A375 (cell line): ENCODE results near the genes ZNF670, GCSAML, OR2T8 and OR2L13.

GRCh38 chr1:245060414-245061279 is 91.2 kb downstream of the EFCAB2 start:
- RAMPAGE, long total RNA = no peak

DNA sequence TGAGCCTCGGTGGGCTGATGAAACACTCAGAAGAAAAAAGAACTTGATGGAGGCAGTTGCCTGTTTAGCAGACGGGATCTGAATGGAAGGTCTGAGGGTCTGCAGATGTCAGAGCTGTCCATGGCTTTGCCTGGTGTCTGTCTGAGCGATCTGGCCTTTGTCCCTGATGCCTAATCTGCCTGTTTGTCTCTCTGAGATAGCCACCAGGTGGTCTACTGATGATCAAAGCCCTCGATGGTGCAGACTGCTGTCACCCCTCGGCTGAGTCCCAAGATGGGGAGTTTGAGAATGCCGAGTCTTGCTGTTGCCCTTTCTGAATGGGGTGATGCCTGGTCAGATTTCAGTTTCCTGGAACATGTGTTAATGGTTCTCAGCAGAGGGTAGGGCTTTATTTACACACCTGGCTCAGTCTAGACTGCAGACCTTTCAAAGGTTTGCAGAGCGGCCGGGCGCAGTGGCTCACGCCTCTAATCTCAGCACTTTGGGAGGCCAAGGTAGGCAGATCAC is 90.3 kb downstream of the KIF26B start:
- RAMPAGE, long total RNA = no peak

DNA sequence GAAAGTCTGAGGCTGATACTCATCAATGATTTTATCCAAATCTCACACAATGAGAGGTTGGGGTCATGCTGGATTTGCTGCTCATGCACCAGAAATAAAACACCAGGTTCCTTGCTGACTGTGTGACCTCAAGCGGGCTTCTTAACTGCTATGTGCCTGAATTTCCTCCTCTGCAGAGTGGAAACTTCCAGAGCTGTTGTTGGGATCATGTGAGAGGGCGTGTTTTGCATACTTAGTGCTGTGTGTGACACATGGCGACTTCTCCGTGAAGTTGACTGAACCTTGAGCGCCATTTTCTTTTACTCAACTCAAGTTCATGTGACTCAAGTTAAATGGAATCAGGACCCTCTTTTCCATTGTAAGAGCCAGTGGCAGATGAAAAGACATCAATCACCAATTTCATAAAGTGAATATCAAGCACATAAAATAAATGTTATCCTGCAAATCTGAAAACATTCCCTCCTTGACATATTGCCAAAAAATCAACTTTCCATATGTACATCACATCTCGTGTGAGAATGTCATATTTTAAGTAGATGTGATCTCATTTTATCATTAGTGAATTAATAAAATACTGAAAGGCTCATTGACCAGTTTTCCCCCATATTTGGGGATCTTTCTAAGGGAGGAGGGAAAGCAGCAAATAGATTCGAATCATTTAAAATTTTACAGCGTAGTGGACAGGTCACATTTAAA is 224.1 kb downstream of the KIF26B start:
- RAMPAGE, long total RNA = no peak

GRCh38 chr1:245599300-245599673 is 444.5 kb downstream of the KIF26B start:
- RAMPAGE, long total RNA = no peak

- RAMPAGE, long total RNA = no peak
Observed at GRCh38 chr1:246102133-246102891, 404.8 kb downstream of the SMYD3 start.

GRCh38 chr1:246108875-246109340 is 398.2 kb downstream of the SMYD3 start:
- RAMPAGE, long total RNA = no peak

DNA sequence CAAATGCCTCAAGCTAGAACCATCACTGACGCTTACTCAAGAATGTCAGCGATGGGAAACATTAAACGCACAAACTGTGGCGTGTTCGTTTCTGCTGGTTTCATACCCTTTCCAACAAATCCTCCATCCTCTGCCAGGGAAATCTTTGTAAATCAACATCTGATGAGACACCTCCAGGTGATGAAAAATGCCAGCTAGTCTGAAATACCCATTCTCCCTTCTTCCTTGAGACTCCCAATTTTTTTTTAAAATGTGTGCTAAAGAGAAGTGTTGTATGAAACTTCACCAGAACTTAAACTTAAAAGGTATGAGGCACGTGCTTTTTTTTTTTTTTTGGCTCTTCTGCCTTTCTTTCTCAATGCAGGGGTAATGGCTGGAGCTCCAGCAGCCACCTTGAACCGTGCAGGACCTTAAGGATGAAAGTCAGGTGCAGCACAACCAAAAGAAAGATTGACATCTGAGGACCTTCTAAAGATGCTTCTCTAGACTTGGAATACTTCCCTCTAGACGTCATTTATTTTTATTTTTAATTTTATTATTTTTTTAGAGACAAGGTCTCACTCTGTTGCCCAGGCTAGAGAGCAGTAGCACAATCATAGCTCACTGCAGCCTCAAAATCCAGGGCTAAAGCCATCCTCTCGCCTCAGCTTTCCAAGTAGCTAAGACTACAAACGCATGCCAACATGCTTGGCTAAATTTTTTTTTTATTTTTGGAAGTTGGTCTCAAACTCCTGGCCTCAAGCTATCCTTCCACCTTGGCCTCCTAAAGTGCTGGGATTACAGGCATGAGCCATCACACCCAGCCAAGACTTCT is 388.4 kb downstream of the SMYD3 start:
- RAMPAGE, long total RNA = no peak

DNA sequence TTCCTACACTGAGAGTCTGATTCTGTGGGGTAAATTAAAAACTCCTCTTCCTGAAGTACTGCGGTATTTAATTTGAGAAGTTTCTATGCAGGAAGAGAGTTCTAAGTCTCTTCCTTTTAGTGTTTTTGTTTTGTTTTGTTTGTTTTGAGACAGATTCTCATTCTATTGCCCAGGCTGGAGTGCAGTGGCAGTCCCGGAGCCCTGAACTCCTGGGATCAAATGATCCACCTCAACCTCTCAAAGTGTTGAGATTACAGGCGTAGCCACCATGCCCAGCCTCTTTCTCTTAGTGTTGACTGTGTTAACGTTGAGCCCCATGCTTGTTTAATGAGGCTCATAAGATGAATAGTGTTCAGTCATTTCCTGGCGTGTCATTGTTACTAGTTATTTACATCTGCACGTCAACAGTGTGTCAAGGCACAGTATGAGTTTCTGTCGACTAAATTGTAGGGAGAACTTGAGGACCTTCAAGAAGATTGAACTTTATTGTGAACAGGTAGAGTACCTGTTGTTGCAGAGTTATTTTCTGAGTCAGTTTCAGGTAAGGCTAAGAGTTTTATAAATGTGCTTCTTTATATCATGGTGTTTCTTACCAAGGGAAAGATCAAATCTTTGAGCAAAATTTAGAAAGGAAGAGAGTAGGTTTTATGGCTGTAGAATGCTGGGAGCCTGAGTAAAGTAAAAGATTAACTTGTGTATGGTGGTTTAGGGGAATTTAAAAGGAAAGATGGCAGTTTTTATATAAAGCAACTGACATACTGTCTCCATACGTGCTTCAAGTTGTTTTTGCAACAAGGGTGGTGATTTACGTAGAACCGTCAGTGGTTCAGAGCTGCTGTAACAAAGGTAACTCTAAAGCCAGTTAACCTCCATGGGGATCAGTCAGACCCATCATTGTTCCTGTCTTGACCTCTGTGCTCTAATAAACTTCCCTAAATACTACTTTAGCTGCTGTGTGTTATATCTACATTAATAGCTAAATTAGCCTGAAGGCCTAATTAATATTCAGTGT is 3.5 kb downstream of the CNST start:
- RAMPAGE, long total RNA = no peak

DNA sequence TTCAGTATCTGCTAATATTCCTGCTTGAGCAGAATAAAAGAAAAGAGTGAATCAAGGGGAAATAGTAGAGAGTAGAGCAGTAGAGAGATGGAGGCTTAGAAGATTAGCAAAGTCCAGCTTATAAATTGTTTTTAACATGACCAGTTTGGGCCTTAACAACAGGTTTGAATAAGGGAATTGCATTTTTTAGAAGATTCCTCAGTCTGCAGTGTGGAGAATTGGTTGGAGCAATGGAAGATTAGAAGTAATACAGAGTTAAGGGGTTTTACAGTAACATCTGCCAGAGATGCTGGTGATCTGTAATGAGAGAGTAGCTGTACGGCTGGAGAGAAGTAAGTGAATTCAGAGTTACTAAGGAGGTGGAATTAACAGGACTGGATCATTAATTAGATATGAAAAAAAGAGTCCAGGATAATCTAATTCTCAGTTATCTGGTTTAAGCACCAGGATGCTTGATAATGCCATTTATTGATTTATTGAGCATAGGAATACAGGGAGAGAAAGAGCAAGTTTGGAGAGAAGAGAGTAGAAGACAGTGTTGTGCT is 34.0 kb downstream of the CNST start:
- RAMPAGE, long total RNA = no peak

DNA sequence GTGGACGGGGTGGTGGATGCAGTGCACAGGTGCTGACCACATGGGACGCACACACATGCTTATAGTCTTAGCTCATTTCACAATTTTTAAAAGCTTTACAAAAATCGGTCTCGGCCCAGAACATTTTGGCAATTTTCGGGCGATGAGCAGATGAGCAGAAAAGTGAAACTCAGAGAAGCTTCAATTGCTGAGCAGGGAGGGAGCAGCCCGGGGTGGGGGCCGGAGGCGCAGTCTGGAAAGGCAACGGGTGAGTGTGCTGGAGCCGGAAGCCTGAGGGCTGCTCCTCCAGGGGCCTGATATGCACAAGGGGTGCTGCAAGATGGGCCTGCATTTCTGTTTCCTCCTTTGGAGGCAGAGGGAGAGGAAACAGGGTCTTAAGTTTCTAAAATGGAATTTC is 60.6 kb downstream of the SCCPDH start:
- RAMPAGE, long total RNA = no peak

- RAMPAGE, long total RNA = no peak
Observed at GRCh38 chr1:246931084-246931741, 535 bp downstream of the AHCTF1 start.

GRCh38 chr1:247078007-247079085 is at the start of gene ZNF670:
Gene ZNF670, minus strand, starts transcription at chr1:247078811.
- RAMPAGE, long total RNA = no peak

GRCh38 chr1:247358787-247359558 is 27.3 kb upstream of the ZNF496 start:
- RAMPAGE, long total RNA = no peak

GRCh38 chr1:247417718-247418237 is 1.8 kb downstream of the NLRP3 start:
- RAMPAGE, long total RNA = no peak

GRCh38 chr1:247518132-247518674 is 18.0 kb downstream of the OR2C3 start:
- RAMPAGE, long total RNA = no peak

DNA sequence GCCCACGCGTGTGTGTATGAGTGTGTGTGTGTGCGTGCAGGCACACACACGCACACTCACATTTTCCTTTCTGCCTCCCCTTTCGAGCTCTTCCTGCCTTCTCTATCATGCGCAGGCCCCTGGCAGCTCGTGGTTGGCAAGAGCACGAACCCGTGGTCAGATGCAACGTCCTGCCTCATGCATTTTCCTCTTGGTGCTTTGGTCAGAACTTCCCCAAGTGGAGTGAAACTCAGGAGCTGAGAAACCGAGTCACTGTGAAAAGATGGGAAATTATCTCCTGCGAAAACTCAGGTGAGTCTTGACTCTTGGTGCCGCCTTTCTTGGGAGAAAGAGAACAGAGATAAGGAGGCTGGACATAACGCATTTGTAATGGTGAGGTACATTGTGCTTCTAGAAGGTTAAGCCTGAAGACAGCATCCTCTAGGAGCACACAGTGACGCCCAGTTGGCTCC is at the start of gene GCSAML:
Gene GCSAML, plus strand, starts transcription at position 205 of the 452 bp plus-strand sequence.
- RAMPAGE, long total RNA = no peak

GRCh38 chr1:247919964-247920357 is at the start of gene OR2T8:
Gene OR2T8, plus strand, starts transcription at chr1:247920252.
- RAMPAGE, long total RNA = no peak

DNA sequence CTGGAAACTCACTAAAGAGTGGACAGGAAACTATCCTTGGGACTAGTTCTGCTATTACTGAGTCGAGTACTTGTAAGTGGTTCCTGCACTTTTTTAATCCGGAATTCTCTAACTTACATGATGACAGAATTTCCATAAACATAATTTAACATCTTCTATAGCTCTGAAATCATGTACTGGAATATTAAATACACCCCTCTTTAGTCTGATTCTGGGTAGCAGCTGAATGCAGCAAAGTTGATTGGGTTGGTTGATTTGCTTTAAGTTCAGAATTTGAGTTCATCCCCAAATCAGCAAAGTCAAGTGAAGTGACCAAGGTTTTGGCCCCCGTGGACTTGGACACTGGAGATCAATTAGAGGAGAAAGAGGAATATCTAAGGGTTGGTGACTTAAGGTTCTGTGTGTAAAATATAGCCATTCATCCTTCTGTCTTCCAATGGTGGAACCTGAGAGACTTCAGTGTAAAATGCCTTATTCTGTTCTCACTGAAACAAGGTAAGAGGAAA is at the start of gene OR2L13:
Gene OR2L13, plus strand, starts transcription at position 425 of the 506 bp plus-strand sequence.
- RAMPAGE, long total RNA = no peak

DNA sequence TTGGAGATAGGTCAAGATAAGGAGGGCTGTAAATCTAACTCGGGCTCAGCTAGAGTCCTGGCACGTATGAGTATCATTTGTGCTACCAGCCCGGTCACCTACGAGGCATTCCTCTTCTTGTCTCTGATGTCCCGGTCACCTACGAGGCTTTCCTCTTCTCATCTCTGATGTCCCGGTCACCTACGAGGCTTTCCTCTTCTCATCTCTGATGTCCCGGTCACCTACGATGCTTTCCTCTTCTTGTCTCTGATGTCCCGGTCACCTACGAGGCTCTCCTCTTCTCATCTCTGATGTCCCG is 23.0 kb downstream of the SH3BP5L start:
- RAMPAGE, long total RNA = no peak